ReNcell CX (cell line): ENCODE results near the gene MIB1.

GRCh38 chr18:13481579-13482111 lies 244.7 kb downstream of the FAM210A start:
- PRO-cap, result no peak

GRCh38 chr18:13531571-13532078 lies 194.7 kb downstream of the FAM210A start:
- PRO-cap, result no peak

- PRO-cap, result no peak
Observed at GRCh38 chr18:13563134-13563833, 163.1 kb downstream of the FAM210A start.

DNA sequence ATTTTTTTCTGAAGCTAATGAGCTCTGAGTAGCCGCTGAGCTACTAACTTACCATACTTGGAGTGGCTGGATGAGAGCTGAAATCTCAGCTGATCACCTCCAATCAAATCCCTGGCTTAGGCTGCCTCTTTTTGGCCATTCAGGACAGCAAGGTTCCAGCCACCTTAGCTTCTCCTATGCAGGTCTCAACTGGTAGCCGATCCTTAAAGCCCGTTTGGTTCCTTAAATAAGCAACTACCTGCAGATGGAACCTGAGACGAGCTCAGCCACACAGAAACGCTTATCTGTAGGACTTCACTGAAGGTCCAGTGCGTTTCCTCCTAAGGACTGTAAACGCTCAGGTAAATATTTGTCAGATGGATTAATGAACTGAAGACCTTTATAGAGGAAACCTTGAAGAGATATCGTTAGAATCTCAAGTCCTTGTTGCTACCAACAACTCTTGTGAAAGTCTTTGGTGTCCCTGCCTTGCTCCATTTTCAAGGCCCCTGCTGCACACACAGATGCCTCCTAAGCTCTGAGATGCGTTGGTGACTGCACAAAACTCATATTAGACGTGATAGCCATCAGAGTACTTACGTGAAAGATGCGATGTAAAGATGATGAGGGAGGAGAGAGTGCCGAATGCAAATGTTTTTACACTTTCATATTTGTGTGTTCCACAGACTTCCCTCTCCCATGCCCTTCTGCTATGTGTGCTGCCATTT lies 117.7 kb downstream of the FAM210A start:
- PRO-cap, result no peak

DNA sequence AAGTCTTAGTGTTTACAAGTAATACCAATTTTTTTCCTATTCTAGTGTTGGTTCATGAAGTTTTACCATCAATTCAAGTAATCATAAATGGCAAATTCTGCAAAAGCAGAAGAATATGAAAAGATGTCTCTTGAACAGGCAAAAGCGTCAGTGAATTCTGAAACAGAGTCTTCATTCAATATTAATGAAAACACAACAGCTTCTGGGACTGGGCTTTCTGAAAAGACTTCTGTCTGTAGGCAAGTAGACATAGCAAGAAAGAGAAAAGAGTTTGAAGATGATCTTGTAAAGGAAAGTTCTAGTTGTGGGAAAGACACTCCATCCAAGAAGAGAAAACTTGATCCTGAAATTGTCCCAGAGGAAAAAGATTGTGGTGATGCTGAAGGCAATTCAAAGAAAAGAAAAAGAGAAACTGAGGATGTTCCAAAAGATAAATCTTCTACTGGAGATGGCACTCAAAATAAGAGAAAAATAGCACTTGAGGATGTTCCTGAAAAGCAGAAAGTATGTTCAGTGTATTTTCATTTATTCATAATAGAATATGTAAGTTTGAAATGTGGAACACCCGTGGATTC lies 5.0 kb downstream of the RNMT start:
- PRO-cap, result no peak

GRCh38 chr18:14999345-14999985 lies 251.5 kb downstream of the ANKRD30B start:
- PRO-cap, result no peak

- PRO-cap, result no peak
Observed at GRCh38 chr18:15010272-15010609, 262.3 kb downstream of the ANKRD30B start.

DNA sequence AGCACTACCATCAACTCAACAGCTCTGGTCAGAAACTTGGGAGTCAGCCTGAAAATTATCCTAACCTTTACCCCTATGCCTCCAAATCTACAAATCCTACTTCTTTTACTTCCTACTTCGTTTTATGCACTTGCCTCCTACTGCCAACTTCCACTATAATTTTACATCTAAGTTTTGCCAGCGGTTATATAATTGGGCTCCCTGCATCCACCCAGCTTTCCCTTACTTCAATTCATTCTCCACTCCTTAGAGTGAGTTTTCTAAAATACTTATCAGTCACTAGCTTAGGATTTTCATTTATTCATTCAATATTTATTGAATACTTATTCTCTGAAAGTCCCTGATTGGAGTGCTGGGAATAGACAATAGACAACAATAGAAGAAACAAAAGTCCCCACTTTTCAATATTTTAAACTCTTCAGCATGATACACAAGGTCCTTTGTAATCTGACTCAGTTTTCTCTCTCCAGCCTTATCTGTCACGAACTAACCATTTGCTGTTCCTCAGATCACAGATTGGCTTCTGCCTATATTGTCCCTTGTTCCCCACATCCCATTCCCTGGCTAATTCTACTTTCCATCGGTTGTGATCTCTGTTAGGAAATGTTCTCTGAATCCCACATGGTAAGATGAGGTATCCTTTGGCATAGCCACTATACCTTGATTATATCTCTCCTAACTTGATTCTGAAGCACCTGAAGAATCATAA lies 134.6 kb downstream of the ROCK1 start:
- PRO-cap, result no peak

DNA sequence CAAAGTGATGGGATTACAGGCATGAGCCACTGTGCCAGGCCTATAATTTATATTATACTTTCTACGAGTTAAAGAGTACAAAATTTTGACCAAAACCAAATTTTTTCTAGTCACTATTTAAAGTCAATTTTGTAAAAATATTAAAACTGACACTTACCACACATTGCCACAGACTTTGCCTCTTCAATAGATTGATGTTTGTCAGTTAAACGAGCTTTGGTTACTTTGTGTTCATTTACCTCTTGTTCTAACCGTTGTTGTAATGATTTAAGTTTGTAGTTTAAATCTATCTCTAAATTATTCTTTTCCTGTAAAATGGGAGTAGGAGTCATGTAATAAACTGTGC lies 120.6 kb downstream of the ROCK1 start:
- PRO-cap, result no peak

GRCh38 chr18:20992546-20993055 lies 119.0 kb downstream of the ROCK1 start:
- PRO-cap, result no peak

- PRO-cap, result no peak
Observed at GRCh38 chr18:21006167-21006615, 105.4 kb downstream of the ROCK1 start.

DNA sequence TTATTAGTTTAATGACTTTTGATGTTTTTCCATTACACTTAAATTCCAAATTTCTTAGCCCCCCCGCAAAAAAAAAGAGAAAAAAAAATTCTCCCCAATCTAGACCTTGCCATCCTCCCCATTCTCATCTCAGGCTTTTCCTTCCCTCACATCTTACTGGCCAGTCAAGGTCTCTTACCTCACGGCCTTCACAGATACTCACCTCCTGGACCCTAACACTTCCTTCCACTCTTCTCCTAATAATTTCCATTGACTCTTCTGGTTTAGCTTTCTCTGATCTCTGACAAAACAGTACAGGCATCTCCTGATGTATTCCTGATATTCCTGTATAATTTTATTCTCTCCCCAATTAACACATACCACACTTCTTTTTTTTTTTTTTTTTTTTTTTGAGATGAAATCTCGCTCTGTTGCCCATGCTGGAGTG lies 94.8 kb downstream of the ROCK1 start:
- PRO-cap, result no peak

DNA sequence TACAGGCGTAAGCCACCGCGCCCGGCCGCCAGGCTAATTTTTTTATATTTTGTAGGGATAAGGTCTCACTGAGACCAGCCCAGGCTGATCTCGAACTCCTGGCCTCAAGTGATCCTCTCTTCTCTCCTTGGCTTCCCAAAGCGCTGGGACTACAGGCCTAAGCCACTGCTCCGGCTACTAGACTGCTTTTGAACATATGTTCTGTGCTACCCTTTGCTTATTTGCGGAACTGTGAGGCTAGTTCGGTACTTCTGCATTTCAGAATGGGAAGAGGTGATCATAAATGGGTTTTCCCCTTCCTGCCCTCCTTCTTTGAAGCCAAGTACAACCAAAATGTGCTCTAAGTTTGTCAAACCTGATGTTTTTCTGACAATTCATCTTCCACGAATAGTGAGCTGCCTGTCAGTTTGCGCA lies 1.7 kb upstream of the ESCO1 start:
- PRO-cap, result no peak

DNA sequence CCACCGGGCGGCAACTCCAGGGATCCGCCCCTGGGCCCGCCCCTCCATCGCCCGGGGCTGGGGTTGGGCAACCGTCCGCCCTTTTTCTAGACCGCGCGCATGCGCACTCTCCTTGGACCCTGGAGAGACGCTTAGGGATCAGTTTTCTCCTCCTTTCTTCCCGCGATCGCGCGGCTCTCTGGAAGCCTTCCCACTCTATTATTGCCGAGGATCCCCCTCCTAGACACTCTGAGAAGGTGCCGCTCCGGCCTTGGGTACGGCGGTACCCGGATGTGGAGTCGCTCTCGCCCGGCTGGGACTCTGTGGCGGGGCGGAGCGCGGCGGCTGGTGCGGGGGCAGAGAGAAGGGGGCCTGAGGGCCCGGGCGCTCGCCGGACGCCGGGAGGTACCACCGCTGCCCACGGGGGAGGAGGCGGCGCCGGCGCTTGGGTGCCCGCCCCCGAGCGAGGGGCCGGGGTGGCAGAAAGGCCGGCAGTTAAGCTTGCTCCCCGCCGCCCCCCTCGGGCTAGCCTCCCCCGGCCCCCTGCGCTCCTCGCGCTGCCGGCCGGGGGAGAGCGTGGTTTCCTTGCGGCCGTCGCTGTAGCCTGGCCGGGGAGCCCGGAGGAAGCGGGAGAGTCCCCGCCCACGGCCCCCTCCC lies at the start of gene MIB1:
MIB1 (plus strand) TSS at position 112 of the 636 bp plus-strand sequence.
- PRO-cap, result bidirectional peak, plus-strand start at position 204 of the sequence, minus-strand start outside the sequence; bidirectional peak, plus-strand start outside the sequence, minus-strand start at position 580 of the sequence

DNA sequence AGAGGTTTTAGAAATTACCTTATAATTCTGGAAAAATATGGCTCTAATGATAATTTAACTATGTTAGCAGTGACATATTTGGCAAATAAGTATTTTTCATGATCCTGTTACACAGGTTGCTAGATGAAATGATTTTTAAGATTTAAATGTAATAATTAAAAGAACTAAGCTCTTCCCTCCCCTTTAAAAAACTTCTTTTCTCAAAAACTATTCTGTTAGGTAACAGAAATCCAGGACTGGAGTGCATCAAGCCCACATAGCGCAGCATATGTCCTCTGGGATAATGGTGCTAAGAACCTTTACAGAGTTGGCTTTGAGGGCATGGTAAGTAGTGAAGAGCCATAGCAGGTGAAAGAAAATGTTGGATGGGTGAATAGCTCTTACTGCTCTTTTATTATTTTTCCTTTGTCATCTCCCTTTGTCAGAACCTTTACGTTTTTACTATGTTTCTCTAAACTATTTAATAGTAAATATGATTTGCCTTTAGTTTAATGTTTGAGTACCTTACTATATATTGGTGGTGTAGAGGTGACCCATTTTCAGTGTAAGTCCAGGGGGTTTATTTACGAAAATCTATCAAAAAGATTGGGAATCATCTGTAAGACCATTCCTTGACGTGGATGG lies 32.9 kb downstream of the MIB1 start:
- PRO-cap, result no peak

- PRO-cap, result no peak
Observed at GRCh38 chr18:21852405-21853609, 112.2 kb downstream of the MIB1 start.

GRCh38 chr18:22032123-22032705 lies 137.2 kb upstream of the GATA6 start:
- PRO-cap, result no peak

- PRO-cap, result no peak
Observed at GRCh38 chr18:22060626-22061015, 108.8 kb upstream of the GATA6 start.

- PRO-cap, result no peak
Observed at GRCh38 chr18:22115555-22115888, 53.9 kb upstream of the GATA6 start.

- PRO-cap, result no peak
Observed at GRCh38 chr18:22166622-22167029, 2.8 kb upstream of the GATA6 start.